Airway epithelial cell (primary cell): ENCODE measurements around a stretch of chr22.

DNA sequence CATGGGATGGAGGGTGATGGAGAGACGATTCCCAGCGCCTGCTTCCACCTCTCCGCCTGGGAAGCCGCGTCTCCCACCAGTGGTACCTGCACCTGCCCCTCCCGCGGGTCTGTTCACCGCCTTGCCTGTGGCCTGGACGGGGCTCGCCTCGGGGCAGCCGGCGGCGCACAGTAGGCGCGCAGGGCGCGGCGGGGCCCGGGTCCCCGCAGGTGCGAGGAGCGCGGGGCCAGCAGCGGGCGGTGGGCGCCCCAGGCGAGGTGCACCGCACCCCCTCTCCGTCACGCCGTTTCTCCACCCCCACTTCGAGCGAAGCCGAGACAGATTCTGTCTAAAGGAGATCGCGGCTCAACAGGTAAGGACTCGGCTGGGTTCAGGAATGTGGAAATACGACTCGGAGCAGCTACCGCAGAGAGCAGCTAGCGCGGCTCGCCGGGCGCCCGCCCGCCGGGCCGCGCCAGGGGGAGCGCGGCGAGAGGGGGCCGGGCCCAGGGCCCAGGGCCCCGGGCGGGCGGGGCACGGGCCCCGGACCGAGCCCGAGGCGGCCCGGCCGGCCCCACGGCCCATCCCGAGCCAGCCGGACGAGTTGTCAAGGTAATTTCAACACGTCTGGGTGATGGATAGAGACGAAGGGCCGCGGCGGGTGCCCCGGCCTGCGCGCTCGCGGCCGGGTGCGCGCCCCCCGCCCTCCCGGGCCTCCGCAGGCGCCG, 1.2 kb downstream of the WNT7B start:
- RAMPAGE, long total RNA: no peak

GRCh38 chr22:45996049-45996463, 19.1 kb upstream of the WNT7B start:
- RAMPAGE, long total RNA: no peak

DNA sequence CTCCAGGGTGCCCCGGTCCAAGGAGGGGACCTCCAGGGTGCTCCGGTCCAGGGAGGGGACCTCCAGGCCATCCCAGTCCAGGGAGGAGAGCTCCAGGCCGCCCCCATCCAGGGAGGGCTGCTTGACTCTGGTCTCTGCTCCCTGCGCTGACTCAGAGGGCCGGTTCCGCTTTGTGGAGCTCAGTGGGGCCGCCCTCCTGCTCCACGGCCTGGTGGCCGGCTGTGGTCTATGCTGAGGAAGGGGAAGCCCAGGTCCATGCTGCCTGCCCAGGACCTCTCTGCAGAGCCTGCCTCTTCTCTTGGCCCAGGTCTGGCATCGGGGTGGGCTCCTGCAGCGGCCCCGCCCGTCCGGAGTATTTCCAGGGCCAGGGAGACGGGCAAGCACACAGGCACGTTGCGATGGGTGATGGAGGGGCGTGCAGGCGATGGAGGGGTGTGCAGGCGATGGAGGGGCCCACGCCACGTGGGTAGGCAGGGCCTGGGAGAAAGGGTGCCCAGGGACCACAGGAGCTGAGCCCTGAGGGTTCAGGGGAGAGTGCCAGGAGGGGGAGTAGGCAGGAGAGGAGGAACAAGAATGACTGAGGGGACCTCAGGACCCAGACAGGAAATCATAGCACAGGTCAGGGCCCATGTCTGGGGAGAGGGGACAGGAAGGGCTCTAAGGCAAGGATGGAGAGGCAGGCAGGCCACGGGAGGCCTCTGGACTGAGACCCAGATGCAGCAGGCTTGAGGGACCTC, 19.7 kb upstream of the WNT7B start:
- RAMPAGE, long total RNA: no peak

GRCh38 chr22:46043726-46044262, 66.8 kb upstream of the WNT7B start:
- RAMPAGE, long total RNA: no peak

GRCh38 chr22:46053210-46054001, 76.4 kb upstream of the WNT7B start:
- RAMPAGE, long total RNA: start-site peak on the plus strand at chr22:46053847-46053901, 287 and 148 reads in 2 replicates

DNA sequence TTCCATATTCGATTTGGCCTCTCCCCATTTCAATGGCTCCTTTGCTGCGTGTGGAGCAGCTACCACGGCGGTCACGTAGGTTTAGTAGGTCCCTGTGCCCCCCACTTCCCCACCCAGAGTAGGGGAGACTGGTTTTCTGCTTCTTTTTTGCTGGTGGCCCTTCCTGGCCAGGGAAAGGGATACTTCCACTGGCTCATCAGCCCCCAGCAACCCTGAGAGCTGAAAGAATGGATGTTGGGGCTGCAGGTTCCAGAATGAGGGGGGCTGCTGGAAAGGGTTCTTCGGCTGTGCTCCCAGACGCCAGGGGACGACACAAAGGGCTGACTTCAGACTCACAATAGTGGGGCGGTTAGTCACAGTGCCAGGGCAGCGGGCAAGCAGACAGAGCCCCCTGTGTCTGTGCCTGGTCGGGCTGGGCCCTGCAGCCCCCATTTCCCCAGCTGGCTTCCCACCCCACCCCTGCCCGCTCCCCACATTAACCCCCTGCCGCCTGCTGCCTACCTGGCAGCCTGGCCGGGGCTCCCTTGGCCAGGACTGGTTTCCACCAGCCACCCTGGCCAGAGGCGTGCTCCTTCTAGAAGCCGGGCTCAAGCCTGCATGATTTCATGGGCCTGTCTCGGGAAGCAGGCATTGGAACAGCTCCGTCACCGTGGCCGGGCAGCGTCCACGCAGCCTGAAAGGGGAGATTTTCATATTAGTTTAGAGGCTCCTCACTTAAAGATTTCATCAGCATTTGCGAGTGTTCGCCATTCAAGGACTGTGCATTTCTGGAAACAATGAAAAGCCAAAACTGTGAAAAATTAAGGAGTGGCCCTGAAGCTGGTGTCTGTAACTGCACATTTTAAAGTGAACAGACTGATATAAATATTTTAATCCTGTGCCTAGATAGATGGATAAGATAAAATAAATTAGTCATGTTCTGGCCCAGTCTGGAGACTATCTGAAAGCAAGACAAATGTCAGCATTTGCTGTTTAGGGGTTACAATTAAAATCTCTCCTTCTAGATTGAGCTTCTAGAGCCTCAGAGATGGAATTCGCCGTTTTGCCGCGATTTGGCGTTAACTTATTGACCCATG, 79.2 kb upstream of the WNT7B start:
- RAMPAGE, long total RNA: no peak

- RAMPAGE, long total RNA: no peak
Observed at GRCh38 chr22:46072080-46072872, 78.0 kb upstream of the PPARA start.

DNA sequence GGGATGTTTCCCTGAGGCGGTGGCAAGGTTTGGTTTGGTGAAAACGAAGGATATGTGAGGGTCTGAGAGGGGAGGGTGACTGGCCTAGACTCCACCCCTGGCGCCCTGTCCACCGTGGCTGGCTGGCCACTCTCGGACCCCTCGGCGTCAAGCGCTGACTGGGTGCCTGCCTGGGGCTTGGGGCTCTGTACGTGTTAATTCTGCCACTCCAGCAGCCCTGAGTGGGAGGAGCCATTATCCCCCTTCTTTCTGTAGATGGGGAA, 70.9 kb upstream of the PPARA start:
- RAMPAGE, long total RNA: no peak

- RAMPAGE, long total RNA: no peak
Observed at GRCh38 chr22:46090765-46091350, 59.5 kb upstream of the PPARA start.

DNA sequence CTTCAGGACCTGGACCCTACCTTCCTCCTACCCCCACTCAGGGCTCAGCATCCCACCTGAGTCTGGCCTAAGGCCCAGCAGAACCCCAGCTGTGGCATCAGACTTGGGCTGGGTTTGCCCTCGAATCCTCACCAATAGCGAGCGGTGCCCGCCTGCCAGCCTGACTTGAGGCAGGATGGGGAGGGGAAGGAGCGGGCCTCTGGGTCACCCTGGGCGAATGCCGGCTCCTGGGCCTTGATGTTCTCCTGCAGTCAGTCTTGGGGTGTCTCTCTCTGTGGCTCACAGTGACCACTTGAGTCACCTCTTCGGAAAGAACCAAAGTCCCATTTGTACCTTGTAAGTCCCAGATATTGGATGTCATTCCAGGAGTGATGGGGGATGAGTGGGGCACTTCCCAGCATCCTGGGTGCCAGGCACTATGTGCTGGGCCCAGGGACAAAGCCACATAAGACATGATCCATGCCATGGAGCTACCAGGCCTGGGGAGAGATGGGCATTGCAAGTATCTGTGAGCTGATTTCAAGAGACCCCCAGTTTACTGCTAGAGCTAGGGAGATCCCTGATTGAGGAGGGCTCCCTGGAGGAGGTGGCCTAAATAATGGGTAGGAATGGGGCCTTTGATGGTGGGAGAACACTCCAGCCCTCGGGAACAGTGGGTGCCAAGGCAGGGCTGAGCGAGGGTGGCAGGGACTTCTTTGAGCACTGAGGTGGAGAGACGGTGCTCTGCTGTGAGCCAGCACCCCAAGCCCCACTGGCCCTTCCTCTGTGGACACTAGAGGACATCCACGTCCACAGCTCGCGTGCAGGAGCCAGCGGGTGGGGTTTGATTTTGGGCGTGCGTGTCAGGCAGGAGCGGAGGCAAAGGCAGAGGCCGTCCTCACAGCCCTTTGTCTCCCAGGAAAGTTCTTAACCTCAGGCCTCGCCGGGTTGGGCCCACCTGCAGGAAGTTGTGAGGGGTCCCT, 53.2 kb upstream of the PPARA start:
- RAMPAGE, long total RNA: no peak

GRCh38 chr22:46126076-46126290, 24.3 kb upstream of the PPARA start:
- RAMPAGE, long total RNA: no peak

DNA sequence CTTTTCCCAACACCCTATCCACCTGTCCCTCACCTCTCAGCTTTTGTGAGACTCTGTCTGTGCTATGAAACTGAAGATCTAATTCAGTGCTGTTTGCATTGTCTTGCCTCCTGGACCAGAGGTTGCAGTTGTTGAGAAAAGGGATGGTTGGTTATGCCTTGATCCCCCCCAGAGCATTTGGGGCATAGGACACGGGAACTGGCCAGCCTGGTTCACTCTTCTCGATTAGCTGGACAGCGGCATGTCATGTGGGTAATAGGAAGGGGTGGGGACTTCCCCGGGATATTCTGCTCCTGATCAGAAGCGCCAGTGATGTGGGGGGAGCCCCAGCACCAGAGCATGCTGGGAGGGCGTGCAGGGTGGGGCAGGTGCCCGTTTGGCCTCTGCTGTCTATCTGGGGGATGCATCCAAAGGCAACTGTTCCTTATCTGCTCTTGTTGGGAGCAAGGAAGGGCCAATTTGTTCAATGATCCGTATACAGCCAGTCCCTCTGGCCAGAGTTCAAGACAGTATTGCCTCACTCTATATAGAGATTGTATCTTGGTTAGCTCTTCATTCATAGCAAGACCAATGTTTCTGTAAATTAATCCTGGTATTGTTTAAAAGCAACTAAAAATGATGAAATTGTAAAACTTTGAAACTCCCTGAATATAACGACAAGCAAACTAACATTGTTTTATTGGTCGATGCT, 43.5 kb downstream of the PPARA start:
- RAMPAGE, long total RNA: no peak

DNA sequence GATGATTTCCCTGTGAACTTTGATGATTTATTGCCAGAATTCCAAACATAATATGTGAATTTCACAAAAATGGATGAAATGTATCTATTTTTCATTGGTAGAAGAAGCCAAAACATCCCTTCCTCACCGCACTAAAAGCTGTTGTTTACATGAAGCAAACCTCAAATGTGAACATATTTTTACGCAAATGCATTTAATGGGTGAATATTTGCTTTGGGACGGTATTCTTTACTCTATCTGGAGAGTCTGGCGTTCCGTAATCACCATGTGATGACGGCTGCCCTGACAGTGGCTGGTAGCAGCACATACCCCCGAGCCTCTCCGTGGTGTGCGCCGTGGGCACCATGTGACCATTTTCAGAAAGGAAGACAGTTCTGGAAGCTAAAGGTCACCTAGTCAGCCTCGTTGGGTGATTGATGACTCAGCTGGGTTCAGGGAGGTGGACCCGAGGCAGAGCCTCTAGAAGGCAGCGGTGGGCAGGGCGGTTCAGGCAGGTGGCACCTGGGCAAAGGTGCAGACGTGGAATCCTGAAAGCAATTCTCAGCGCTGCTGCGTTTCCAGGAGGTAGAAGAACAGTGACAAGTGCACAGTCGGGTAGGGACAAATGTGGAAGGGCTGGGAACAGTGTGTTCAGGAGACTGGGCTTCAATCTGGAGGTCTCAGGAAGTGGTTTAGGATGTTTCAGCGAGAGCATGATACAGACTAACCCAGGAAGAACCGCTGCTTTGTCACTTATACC, 45.3 kb downstream of the PPARA start:
- RAMPAGE, long total RNA: no peak

GRCh38 chr22:46288948-46289413, 7.7 kb upstream of the GTSE1 start:
- RAMPAGE, long total RNA: no peak

GRCh38 chr22:46295342-46295956, 1.2 kb upstream of the GTSE1 start:
- RAMPAGE, long total RNA: no peak

DNA sequence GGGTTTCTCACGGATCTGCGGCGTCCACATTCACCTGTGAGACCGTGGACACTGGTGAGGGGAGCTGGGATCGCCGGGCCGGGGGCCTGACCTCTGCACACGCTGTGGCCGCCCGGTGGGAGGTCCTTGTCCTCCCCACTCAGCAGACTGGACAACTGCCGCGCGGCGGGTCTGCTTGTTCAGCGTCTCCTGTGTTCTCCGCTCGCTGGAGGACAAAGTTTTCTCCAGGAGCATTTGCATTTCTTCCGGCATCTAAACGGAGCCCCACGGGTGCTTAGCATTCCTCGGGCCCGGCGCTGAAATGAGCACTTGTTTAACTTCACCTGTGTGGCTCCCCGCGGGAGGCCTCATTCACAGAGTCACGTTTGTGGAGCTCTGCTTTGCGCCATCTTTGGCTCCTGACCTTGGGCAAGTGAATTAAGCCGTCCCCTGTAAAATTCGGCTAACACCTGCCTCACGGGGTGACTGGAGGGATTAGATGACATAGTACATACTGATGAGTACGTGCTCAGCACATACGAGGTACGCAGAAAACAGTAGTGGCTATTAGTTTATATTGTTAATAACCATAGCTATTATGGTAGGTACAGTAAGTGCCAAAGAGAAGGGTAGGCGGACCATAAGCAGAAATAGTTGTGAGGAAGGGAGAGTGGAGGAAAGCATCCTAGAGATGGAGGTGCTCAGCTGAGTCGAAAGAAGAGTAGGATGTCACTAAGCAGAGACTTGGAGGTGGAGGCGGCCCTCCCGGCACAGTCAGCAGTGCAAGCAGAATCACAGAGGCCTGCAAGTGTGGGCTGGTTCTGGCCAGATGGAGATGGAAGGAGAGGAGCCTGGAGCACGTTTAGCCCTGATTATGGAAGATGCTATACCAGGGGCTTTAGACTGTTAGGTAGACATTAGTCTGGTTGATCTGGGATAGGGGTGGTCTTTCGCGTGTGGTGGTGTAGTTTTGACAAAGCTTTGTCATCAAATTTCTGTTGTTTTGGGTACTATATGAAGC, 931 bp downstream of the TRMU start:
- RAMPAGE, long total RNA: no peak

- RAMPAGE, long total RNA: no peak
Observed at GRCh38 chr22:46346363-46347224, 11.1 kb downstream of the TRMU start.

DNA sequence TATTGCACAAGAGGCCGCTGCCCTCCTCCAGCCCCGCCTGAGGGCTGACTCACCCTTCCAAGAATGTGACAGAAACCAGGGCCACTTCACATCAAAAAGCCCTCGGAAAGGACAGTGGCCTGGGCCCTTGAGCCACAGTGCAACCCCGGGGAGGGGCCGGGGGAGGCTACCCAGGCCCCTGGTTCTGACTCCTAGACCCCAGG, 42.2 kb downstream of the TRMU start:
- RAMPAGE, long total RNA: no peak

DNA sequence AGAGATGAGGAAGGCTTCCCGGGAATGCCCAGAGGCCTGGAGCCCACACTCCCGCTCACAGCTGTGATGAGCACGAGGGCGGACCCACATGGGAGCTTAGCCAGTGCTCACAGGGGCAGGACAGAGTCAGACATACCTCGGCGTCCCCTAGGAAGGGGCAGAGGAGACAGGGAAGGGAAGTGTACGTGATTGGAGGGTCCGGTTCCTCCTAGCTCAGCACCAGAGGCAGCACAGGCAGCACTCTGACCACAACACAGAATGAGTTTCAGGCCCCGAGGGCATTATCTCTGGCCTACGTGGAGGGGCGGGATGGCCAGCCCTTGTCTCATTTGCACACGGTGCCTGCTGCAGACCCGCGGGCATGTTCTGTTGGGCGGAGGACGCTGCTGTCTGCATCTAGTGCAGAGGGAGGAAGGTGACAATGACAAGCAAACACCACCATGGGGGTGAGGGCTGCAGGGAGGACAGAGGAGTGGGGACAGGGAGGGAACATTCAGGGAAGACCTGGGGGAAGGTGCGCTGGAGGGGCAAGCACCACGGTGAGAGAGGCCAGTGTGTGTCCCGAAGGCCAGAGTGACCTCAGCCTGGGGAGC, 79.7 kb downstream of the CELSR1 start:
- RAMPAGE, long total RNA: no peak

GRCh38 chr22:46547812-46548372, 10.5 kb upstream of the CELSR1 start:
- RAMPAGE, long total RNA: no peak